Amniotic epithelial cell (primary cell): ENCODE results near the genes CYP2S1, CEACAM4 and CD79A.

GRCh38 chr19:40800677-40801268 is 1.8 kb downstream of the EGLN2 start:
- RRBS, result no CpG with 5 or more reads among the region's 34 CpGs

- RRBS, result 17% methylated on average over 4 of the region's 13 CpGs
These were observed 3.8 kb downstream of the EGLN2 start for GRCh38 chr19:40802626-40803340.

DNA sequence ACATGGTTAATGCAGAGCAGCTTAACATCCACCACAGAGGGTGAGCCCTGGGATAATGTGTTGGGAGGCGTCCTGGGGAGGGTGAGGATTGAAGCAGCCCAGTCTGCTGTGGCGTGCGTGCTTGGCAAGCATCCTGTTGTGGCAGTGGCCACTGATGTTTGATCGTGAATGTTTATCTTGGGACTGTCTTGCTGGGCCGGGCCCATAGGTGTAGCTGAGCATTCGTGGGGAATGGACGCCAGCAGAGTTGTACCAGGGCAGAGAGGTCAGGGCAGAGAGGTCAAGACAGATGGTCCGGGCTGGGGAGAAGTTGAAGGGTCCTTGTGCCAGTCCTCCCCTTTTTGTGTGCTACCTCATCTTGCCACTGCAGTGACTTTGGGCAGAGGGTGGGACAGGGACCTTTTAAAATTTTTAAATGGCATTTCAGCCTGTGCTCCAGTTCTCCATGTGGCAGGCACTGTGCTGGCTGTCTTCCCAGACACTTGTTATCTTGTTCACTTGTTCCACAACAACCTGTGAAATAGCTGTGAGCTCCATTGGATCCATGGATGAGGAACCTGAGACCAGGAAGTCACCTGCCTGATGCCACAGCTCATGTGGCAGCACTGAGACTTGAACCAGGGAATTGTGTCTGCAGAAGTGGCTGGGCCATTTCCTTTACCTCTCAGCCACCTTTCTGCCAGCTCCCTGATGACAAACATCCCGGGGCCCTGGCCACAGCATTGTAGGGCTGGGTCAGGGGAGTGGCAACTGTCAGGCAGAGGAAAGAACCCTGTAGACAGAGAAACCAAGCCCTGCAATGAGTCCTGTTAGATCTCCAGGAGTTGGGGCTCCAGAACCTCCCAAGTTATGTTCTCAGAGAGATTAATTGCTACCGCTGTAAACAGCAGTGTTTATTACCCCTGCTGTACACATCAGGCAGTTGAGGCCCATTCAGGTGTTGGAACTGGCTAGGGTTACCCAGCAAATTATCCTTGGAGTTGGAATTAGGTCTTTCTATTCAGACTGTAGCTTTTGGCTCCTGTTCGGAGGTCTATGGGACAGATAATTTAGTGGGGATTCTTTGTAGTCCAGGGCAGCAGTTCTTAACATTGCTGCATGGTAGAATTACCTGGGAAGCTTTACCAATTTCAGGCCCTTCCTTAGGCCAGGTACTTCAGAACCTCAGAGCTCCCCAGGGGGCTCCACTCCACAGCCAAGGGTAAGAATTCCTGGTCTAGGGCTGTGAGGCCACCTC is 6.4 kb downstream of the EGLN2 start:
- RRBS, result 50% methylated on average over 2 of the region's 11 CpGs

DNA sequence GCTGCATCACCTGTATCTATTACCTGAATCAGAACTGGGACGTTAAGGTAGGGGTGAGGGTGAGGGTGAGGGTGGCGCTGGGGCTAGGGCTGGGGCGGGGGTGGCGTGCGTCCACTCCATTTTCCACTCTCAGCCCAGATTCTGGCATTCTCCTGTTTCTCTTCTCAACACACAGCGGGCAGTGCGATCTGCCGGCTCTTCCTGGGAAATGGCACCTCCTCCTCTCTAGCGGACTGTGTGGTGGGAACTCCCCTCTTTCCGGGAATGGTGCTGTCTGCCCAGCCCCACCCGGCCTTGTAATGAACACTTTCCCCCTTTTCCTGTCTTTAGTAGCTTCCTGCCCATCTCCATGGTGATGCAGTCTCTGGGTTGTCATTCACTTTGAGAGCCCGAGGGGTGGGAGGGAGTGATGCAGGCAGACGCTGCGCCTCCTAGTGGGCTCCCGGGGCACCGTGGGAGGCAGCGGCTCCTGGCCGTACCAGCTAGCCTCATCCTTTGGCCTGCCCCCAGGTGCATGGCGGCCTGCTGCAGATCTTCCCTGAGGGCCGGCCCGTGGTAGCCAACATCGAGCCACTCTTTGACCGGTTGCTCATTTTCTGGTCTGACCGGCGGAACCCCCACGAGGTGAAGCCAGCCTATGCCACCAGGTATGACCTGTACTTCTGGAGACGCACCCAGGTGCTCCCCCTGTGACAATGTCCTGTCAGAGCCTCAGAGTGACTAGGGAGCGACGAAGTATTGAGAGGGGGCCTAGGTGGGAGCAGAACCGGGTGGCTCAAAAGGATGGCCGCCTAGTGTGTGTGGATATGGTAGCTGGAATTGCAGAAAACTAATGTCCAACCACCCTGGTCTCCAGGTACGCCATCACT is 7.9 kb downstream of the EGLN2 start:
- RRBS, result 8% methylated on average over 6 of the region's 32 CpGs

- RRBS, result no CpG with 5 or more reads among the region's 20 CpGs
These were observed 26.3 kb upstream of the CYP2A7 start for GRCh38 chr19:40908231-40908862.

DNA sequence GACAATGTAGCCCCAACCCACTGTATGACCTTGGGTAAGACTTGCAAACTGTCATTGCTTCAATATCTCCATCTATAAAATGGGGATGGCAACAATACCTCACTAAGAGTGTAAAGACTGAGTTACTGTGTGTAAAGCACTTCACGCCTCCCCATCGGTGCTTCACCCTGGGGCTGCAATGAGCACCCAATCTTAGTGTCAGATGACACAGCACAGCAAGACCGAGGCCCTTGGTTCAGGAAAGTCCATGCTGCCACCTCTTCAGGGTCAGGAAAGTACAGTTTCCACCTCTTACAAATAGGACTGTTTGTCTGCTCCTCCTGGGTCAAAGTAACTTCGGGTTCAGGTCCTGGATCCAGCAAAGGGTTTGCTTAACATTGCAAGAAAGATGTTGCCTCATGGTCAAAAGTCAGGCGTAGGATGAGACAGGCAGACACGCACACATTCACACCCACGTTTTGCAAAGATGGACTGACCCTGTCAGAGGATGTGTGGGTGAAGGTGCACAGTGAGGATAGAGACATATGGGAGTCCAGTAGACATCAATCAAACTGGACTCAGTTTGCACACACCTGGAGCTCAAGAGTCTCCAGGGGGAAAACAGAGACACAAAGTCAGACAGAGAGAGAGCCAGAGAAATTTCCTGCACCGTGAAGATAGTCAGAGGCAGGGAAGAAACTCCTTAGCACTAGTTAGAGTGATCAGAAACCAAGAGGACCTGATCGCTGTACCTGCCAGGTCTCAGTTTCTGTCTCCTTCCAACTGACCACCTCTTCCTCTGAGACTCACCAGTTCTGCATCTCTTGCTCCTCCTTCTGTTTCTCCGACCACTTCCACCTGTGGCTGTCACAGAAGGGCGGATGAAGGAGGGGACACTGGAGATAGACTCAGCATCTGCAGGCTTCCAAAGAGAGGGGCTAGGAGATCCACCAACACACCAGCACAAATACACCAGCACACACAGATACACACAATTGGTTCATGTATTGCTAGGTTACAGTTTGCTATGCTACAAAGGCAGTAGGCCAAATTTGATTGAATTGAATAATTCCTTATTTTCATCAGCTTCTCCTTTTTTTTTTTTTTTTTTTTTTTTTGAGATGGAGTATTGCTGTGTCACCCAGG is 1.4 kb upstream of the CYP2B6 start:
- RRBS, result no CpG with 5 or more reads among the region's 11 CpGs

DNA sequence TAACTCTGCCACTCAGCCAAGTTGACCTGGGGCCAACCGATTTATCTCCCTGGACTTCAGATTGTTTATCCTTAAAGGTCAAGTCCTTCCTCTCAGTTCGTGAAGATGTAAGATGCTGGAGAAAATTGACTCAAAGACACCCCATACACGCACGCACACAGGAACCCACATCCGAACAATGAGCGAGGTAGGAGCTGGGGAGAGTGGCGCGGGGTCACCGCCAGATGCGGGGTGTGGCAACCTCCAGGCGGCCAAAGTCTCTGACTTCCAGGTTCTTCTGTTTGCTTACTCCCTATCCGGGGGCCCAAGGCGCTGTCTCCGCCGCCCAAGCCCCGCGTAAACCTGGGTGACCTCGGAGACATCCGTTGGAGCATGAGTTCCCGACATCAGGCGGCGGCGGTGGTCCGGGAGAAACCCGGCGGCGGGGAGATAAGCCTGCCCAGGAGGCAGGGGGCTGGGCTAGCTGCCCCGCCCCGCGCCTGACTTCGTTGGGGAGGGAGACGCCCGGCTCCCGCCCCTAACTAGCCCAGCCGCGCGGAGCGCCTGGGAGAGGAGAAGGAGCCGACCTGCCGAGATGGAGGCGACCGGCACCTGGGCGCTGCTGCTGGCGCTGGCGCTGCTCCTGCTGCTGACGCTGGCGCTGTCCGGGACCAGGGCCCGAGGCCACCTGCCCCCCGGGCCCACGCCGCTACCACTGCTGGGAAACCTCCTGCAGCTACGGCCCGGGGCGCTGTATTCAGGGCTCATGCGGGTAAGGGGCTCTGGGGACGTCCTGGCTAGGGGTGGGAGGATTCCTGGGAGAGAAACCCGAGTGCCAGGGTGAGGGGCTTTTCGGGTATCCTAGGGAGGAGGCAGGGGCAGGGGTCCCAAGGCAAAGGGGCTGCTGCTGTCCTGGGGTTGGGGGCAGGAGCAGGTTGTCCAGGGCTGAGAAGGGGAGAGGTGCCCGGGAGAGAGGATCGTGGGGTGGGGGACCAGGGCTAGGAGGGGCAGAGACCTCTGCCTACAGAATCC is at the start of gene CYP2S1:
Gene CYP2S1, plus strand, starts transcription at position 529 of the 1,011 bp plus-strand sequence.
- RRBS, result 1% methylated on average over 27 of the region's 61 CpGs

GRCh38 chr19:41225853-41226962 is 7.2 kb downstream of the AXL start:
- RRBS, result 3% methylated on average over 8 of the region's 77 CpGs

DNA sequence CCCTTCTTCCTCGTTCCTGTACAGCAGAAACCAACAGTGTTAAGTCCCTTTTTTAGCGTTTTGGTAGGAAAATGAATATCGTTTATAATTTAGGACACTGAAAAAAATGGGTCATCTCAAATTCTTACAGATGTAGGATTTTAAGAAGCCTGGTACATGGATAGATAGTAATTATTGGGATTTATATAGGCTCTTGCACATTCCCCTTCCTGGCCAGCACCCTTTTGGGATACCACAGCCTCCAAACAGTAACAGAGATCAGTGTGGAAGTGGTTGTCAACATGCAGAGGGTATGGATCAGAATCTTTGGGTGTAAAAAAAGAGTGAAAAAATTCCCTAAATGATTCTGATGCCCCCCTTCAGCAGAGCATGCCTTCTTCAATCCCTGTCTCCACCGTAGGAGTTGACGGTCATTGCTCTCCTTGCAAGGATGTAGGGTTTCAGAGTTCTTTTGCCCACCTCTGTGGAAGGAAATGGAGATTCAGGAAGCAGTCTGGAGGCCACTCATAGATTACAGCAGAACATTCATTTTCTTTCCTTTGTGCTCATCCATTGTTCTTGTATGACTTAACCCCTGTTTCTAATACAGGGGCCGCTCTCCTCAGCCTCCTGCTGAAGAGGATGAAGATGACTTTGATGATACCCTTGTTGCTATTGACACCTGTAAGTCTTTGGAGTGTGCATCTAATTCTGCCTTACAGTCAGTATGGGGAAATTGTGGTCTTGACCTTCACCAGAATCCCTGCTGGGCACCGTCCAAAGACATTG is 9.4 kb downstream of the HNRNPUL1 start:
- RRBS, result no CpG with 5 or more reads among the region's 7 CpGs

GRCh38 chr19:41309146-41309667 is 765 bp upstream of the CCDC97 start:
- RRBS, result no CpG with 5 or more reads among the region's 10 CpGs

GRCh38 chr19:41318252-41319062 is 8.5 kb downstream of the CCDC97 start:
- RRBS, result no CpG with 5 or more reads among the region's 13 CpGs

- RRBS, result no CpG with 5 or more reads among the region's 2 CpGs
These were observed 4.6 kb downstream of the TGFB1 start for GRCh38 chr19:41349159-41349473.

- RRBS, result no CpG with 5 or more reads among the region's 8 CpGs
These were observed 293 bp downstream of the B3GNT8 start for GRCh38 chr19:41426905-41427256.

- RRBS, result no CpG with 5 or more reads among the region's 6 CpGs
These were observed 3.2 kb downstream of the DMAC2 start for GRCh38 chr19:41436351-41437015.

GRCh38 chr19:41456526-41456952 is 13.6 kb downstream of the ERICH4 start:
- RRBS, result no CpG with 5 or more reads among the region's 4 CpGs

DNA sequence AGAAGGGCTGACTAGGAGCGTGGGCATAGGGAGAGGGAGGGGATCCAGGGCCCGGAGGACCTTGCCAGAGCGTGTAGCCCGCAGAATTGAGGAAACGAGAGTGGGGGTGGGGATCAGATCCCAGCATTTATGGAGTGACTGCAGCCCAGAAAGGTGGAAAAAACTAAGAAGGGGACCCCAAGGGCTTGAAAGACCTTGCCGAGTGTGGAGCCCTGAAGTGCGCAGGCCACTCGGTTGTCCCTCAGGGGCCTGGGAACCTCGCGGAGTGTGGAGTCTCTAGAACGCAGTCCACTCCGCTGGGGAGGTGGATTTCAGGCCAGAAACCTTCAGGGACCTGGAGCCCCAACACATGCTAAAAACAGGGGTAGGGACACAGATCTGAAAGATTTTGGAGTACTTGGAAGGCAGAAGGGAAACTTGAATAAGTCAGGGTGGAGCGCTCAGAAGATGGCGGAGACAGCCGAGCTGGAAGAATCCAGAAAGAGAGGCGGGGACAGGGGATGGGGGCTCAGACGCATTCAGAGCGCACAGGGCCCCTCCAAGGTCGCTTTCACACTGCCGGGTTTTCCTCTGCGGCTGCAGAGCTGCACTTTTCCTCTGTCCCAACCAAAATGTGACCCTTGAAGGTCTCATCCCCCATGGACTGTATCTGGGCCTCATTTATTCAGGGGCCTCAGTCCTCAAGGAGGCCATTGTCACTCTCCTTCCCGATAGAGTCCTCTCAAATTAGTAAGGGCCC is 56.8 kb downstream of the ERICH4 start:
- RRBS, result no CpG with 5 or more reads among the region's 22 CpGs

DNA sequence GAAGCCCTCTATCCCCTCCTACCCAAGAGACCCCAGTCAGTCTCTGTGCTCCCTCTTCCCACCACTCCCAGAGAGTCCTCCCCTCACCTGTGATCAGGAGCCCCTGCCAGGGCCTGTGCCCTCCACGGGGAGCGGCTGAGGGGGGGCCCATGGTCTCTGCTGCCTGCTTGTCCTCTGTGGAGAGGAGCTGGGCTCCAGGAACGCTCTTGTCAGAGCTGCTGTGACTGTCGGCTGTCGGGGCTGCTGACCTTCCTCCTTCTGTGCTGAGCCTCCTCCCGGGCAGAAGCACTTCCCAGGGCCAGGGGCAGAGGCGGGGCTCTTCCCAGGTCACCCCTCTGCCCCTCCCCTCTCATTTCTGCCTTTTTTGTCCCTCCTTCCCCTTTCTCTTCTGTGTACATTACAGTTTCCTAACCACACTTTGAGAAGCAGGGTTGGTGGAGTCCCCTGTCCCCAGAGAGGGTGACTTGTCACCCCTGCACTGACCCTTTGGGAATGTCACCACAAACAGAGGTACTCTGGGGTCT is at the start of gene CEACAM4:
Gene CEACAM4, minus strand, starts transcription at position 262 of the 524 bp plus-strand sequence.
- RRBS, result no CpG with 5 or more reads among the region's 7 CpGs

DNA sequence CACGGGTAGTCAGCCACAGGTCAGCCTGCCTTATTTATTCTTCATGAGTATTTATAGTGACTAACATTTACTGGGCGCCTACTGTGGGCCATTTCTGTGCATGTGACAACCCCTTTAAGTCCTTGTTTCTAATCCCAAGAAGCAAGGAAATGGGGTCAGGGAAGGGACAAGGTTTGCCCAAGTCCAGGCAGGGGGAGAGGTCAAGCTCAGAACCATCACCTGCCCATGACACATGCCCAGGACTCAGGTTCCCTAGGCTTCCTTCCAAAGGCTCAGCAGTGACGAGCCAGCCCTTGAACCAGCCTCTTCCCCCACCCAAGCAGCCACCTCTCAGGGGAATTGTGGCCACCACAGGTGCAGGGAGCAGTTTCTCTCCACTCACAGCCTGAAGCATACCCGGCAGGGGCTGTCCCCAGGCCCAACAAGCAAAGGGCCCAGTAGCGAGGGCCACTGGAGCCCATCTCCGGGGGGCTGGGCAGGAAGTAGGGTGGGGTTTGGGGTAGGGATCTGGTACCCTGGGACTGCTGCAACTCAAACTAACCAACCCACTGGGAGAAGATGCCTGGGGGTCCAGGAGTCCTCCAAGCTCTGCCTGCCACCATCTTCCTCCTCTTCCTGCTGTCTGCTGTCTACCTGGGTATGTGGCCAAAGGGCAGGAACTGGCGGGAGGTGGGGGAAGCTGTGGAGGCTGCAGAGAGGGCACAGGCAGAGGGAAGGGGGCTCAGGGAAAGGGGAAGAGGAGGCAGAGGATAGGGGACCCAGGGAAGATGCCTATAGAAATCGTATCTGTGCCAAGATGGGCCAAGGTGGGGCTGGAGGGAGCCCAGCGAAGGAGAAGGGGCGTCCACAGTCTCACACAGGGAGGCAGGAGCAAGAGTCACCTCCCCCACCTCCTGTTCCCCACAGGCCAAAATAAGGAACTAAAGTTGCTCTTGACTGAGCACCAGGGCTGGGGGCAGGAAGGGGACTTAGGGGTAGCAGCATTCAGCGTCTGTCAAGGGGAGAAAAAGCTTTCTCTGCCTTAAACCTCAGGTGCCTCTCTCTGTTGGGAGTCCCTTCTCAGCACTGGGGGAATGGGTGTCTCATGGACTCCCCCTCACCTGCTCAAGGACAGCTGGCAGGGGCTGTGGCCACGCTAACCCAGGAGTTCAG is at the start of gene CD79A:
Gene CD79A, plus strand, starts transcription at position 533 of the 1,152 bp plus-strand sequence.
- RRBS, result 81% methylated on average over 3 of the region's 12 CpGs

DNA sequence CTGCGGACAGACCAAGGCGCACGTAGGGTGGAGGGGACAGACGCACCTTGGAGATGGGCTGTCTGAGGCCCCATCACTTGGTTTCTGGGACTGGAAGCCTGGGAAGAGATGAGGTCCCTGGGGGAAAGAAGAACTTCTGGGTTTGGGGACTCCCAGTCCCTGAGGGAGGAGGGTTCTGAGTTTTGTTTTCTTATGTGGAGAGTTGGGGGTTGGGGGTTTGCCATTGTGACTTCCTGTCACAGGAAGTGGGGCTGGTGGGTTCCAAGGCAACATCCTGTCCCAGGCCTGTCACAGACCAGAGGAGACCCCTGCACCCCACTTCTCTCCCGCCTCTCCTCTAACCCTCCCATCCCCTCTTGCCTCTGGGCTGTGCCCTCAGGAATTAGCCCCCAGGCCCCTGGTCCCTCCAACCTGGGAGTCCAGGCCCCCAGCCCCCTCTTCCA is 4.4 kb downstream of the ARHGEF1 start:
- RRBS, result no CpG with 5 or more reads among the region's 5 CpGs

GRCh38 chr19:41891697-41892061 is 8.7 kb downstream of the ARHGEF1 start:
- RRBS, result no CpG with 5 or more reads among the region's 5 CpGs